Pericardium fibroblast (primary cell): Measurements from ENCODE around the genes ZNF296, CKM, POLR1G and ERCC1.

GRCh38 chr19:44890039-44891040, 714 bp upstream of the TOMM40 start:
- RAMPAGE, long total RNA: no peak

GRCh38 chr19:45075086-45075482, 1.2 kb downstream of the ZNF296 start:
- RAMPAGE, long total RNA: no peak

DNA sequence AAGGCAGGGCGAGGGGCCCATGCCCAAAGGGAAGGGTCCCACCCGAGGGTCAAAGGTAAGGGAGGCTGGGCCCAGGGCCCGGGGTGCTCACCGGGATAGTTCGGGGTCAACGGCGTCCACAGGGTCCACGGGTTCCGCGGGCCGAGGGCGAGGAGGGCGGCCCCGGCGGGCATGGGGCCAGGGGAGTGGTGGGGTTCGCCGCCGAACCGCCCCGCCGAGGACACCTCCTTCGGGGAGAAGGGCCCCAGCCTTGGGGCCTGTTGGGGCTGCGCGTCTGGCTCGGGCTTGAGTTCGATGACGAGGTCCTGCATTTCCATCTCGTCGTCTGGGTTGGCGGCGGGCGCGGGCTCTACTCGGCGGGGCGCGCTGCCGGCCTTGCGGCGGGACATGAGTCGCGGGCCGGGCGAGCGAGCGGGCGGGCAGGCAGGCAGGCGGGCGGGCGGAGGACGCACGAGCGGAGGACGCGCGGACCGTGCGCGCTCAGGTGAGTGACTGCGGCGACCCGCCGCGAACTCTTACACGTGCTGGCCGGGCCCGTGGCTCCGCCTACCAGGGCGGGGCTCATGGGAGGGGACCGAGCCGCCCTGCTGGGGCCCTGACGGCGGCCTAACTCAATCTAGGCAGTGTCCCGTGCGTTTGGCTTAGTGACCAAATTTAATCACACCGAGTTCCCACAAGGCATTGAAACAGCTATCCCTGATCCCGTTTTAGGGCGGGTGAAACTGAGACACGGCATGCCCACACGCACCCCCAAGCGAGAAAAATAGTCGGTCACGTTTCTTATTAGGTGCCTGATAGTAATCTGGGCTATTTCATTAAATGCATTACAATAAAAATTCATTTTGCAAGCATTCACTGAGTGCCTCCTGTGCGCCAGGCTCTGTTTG, at the start of gene ZNF296:
Gene ZNF296 (minus strand): TSS at position 494 of the 887 bp plus-strand sequence.
- RAMPAGE, long total RNA: no peak

- RAMPAGE, long total RNA: no peak
Observed at GRCh38 chr19:45118315-45119221, 25.6 kb downstream of the PPP1R37 start.

GRCh38 chr19:45166623-45167480, 6.1 kb upstream of the NKPD1 start:
- RAMPAGE, long total RNA: no peak

GRCh38 chr19:45300342-45301171, 22.1 kb downstream of the CKM start:
- RAMPAGE, long total RNA: no peak

DNA sequence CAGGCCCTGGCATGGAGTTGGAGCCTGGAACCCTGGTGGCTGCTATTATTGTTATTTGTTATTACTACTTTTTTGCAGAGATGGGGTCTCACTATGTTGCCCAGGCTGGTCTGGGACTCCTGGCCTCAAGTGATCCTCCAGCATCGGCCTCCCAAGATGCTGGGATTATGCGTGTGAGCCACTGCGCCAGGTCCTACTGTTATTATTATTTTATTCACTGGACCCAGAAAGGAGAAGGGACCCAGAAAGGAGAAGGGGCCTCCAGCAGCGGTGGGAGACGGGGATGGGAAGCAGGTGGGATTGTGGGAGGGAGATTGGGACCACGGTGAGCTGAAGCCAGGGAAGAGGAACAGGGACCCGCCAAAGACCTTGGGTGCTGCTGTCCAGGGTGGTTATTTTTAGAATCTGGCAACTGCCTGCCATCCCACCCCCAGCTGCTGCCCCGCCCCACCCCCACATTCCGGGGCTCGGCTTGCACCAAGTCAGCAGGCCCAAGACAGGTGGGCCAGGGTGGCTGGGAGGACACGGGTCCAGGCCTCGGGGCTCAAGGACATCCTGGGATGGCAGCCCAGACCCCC, 1.0 kb downstream of the CKM start:
- RAMPAGE, long total RNA: no peak

DNA sequence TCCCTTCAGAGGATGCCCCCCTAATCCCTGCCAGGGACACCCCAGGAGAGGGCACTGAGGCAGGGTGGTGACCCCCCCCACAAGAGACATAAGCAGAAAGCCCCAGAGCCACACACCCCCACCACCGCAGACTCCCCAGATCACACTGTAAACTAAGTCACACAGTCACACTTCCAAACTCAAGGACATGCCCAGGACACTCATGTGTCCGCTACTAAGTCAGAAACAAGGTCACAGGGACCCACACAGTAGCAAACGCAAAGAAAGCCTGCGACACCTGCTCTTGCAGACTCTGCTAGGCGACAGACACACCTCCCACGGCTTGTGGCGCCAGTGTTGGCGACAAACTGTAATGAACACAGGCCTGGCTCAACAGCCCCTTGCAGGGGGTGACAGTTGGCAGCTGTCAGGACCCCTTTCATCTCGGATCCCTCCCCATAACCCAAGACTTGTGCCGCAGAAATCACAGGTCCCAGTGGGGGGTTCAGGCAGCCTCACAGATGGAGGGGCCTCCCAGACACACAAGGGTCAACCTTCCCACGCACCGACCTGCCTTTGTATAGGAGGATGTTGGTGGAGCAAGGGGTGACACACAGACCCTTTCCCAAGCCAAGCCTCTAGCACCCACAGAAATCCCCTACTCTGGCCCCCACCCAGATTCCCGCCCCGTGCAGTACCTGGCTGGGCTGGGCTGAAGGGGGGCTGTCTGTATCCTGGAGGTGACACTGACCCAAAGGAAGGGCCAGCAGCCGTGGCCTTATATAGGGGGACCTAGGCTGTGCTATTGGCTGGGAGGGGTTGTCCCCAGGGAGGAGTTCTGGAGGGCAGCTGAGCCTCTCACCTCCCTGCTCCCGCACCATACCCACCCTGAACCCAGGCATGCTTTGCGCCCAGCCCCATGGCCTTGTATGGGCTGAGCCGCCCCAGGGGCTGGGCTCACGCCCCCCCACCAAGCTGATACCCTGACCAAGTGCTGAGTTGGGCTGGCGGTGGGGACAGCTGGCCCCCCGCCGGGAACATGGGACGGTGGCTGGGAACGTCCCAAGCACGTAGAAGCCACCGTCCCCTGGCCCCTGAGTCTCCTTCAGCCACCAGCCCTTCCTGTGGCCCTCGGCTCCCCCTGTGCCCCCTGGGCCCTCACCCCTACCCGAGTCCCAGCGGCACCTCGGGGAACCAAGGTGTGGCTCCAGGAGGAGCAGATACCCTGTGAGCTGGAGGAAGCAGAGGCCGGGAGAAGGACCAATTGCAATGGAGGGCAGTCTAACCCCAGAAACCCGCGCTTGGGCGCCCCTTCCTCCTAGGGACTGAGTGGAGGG, at the start of gene CKM:
Gene CKM (minus strand): TSS at position 732 of the 1,316 bp plus-strand sequence.
- RAMPAGE, long total RNA: no peak

- RAMPAGE, long total RNA: no peak
Observed at GRCh38 chr19:45406529-45406831, at the start of gene POLR1G. Gene POLR1G (plus strand): TSS chr19:45406644.

DNA sequence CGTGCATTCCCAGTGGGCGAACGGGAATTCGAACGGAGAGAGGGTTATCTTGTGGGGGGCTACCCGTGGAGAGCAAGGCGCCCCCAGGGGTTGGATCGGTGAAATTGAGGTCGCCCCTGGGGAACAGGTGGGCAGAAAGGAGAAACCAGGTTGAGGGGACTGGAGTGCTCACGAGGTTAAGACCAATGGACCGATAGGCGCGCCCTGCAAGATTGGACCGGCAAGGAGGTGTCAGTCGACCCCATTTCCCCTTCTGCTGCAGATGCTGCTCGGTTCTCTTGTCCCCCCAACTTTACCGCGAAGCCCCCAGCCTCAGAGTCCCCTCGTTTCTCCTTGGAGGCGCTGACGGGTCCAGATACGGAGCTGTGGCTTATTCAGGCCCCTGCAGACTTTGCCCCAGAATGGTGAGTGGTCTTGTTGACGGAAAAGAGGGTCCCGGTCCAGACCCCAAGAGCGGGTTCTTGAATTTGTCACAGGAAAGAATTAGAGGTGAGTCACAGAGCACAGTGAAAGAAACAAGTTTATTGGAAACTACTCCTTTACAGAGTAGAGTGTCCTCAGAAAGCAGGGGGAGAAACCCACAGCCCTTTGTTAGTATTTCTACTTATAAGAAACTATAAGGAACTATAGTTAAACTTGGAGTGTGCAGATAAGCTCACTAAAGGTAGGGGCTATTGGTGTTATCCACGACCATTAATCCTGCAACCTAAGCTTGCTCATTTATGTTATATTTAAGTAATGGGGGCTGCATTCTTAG, 566 bp downstream of the POLR1G start:
- RAMPAGE, long total RNA: no peak

- RAMPAGE, long total RNA: start-site peak on the minus strand at chr19:45423846-45423906, 425 and 72 reads in 2 replicates
Observed at GRCh38 chr19:45423617-45424916, at the start of gene ERCC1. Gene ERCC1 (minus strand): TSS chr19:45423917.

- RAMPAGE, long total RNA: no peak
Observed at GRCh38 chr19:45456077-45456802, 11.6 kb upstream of the FOSB start.

DNA sequence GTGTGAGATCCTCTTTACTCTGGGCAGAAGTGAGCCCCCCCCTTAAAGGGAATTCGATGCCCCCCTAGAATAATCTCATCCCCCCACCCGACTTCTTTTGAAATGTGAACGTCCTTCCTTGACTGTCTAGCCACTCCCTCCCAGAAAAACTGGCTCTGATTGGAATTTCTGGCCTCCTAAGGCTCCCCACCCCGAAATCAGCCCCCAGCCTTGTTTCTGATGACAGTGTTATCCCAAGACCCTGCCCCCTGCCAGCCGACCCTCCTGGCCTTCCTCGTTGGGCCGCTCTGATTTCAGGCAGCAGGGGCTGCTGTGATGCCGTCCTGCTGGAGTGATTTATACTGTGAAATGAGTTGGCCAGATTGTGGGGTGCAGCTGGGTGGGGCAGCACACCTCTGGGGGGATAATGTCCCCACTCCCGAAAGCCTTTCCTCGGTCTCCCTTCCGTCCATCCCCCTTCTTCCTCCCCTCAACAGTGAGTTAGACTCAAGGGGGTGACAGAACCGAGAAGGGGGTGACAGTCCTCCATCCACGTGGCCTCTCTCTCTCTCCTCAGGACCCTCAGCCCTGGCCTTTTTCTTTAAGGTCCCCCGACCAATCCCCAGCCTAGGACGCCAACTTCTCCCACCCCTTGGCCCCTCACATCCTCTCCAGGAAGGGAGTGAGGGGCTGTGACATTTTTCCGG, 5.9 kb downstream of the FOSB start:
- RAMPAGE, long total RNA: no peak

DNA sequence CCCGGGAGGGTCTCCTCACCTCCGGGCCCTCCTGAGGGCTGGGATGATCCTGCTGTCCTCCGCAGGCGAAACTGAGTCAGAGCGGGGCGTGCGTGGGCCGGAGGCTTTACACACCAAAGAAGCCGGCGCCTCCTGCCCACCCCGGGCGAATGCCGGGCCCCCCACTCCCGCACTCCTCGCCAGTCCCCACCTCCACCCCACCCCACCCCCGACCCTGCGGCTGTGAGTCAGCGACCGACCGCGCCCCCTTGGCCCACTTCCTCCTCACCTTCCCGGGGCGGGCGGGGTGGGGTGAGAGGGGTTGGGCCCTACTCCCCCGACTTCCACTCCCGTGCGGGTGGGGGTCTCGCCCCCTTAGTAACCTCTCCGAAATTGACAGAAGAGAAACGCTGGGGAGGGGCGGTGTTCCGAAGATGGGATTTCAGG, 600 bp upstream of the VASP start:
- RAMPAGE, long total RNA: no peak

- RAMPAGE, long total RNA: no peak
Observed at GRCh38 chr19:45509197-45509706, 2.0 kb downstream of the VASP start.

DNA sequence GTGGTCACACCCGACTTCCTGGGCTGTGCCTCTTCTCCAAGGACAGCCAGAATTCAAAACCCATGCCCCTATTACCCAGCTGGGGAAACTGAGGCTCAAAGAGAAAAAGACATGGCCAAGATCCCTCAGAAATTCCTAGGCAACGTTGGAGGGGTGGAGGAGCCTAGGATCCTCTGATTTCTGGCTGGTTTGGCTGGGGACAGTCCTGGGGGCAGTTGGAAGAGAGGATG, 2.3 kb downstream of the VASP start:
- RAMPAGE, long total RNA: no peak

DNA sequence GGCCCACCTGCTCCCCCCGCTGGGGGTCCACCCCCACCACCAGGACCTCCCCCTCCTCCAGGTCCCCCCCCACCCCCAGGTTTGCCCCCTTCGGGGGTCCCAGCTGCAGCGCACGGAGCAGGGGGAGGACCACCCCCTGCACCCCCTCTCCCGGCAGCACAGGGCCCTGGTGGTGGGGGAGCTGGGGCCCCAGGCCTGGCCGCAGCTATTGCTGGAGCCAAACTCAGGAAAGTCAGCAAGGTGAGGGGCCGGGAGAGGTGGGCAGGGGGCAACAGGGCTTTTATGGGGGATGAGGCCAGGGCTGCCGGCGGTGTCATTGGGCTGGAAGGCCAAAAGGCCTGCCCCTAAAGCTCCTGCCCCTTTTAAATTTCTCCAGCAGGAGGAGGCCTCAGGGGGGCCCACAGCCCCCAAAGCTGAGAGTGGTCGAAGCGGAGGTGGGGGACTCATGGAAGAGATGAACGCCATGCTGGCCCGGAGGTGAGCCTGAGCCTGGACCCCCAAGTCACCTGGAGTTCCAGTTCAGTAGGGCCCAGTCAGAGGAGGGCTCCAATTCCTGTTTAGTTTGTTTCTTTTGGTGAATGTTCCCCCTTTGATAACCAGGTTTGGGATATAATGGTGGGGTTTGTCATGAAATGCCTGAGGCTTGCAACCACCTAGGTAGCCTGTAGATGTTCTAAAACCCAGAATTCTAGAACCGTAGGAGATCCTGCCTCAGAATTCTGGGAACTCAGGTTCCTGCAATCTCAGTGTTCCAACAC, 15.2 kb downstream of the VASP start:
- RAMPAGE, long total RNA: no peak

GRCh38 chr19:45548088-45548814, 36.4 kb downstream of the OPA3 start:
- RAMPAGE, long total RNA: no peak

- RAMPAGE, long total RNA: no peak
Observed at GRCh38 chr19:45576836-45578054, 7.4 kb downstream of the OPA3 start.

GRCh38 chr19:45589929-45590536, 5.4 kb upstream of the OPA3 start:
- RAMPAGE, long total RNA: no peak